NCI-H460 (cell line): ENCODE measurements around the genes LRRC52, ALDH9A1, TADA1 and CREG1.

RAMPAGE:
- cytosol, long total RNA = no peak
- long total RNA = no peak
- nucleus, long total RNA = no peak
These were observed 177.5 kb downstream of the PBX1 start for GRCh38 chr1:164736305-164736964.

DNA sequence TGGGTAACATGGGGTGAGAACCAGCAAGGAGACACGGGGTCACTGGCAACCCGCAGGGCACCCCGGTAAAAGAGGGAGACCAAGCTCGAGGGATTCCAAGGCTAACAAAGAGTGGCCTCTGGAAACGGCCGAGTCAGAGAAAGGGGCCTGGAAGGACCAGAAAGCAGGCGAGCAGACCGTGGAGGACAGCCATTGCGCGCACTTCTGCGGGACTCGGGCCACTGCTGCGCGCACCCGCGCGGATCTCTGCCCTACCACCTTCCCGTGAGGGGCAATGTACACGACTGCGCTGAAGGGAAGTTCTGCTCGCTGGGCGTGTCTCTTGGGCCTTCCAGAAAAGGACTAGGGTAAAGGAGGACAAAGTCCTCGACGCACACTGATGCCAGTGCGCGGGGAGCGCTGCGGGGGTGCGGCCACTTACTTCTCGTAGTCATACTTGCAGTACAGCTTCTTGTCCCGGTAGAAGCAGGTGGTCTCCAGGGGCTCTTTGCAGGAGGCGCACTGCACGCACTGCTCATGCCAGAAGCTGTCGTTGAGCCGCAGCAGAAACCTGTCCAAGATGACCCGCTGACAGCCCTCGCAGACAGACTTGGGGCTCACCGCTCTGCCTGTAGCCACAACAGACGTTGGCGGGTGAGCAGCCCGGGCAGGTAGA, 3.7 kb downstream of the LMX1A start:
RAMPAGE:
- cytosol, long total RNA = no peak
- long total RNA = no peak
- nucleus, long total RNA = no peak

GRCh38 chr1:165543713-165544536, at the start of gene LRRC52:
Gene LRRC52, plus strand, starts transcription at chr1:165544000.
RAMPAGE:
- cytosol, long total RNA = no peak
- long total RNA = no peak
- nucleus, long total RNA = no peak

GRCh38 chr1:165634539-165635105, 3.6 kb downstream of the MGST3 start:
RAMPAGE:
- cytosol, long total RNA = no peak
- long total RNA = no peak
- nucleus, long total RNA = no peak

RAMPAGE:
- cytosol, long total RNA = no peak
- long total RNA = no peak
- nucleus, long total RNA = no peak
These were observed 6.4 kb downstream of the MGST3 start for GRCh38 chr1:165637370-165637924.

DNA sequence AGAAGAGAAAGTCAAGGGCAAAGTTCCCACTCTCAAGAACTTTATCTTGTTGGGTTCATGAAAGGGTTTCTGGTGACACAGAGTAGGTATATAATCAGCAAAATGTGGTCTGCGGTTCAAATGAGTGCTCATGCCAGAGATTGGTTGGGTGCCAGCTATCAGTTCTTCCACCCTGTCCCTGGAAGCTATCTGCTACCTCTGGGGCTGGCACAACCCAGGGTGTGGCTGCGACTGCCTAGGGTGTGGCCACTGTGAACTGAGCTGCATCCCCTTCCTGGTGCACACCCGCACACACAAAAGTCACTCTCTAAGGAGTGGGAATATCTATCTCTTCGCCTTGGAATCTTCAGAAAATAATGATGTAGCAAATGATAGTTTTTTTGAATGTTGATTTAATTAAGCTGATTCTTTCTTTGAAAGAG, 15.0 kb downstream of the MGST3 start:
RAMPAGE:
- cytosol, long total RNA = no peak
- long total RNA = no peak
- nucleus, long total RNA = no peak

RAMPAGE:
- cytosol, long total RNA = start-site peak on the minus strand at chr1:165698512-165698599, 519 and 365 reads in 2 replicates
- long total RNA = start-site peak on the minus strand at chr1:165698548-165698599, 74 and 509 reads in 2 replicates
- nucleus, long total RNA = start-site peak on the minus strand at chr1:165698500-165698592, 393 and 79 reads in 2 replicates
These were observed at the start of gene ALDH9A1 for GRCh38 chr1:165697858-165698989. Gene ALDH9A1, minus strand, starts transcription at chr1:165698562.

DNA sequence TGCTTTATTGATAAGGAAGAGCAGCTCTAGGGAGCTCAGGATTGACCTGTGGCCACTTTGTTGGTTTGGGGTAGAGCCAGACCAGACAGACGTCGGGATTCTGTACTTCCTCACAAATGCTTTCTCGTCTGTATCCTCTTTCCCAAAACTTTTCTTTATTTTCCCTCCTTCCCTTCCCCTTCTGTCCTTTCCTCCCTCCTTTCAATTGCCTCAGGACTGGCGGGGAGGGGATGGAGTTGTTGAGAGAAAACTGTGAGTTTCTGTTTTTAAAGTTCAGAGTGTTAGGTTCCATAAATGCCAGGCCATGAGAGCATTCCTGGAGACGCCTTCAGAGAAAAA, 68.1 kb downstream of the UCK2 start:
RAMPAGE:
- cytosol, long total RNA = no peak
- long total RNA = no peak
- nucleus, long total RNA = no peak

GRCh38 chr1:165903620-165904222, 76.3 kb downstream of the UCK2 start:
RAMPAGE:
- cytosol, long total RNA = no peak
- long total RNA = no peak
- nucleus, long total RNA = no peak

GRCh38 chr1:166876141-166876793, at the start of gene TADA1:
Gene TADA1, minus strand, starts transcription at chr1:166876264.
RAMPAGE:
- cytosol, long total RNA = start-site peak on the minus strand at chr1:166876239-166876248, 26 and 34 reads in 2 replicates
- long total RNA = start-site peak on the minus strand at chr1:166876239-166876268, 69 and 86 reads in 2 replicates
- nucleus, long total RNA = no peak

GRCh38 chr1:166947438-166948109, 27.8 kb downstream of the ILDR2 start:
RAMPAGE:
- cytosol, long total RNA = no peak
- long total RNA = no peak
- nucleus, long total RNA = no peak

DNA sequence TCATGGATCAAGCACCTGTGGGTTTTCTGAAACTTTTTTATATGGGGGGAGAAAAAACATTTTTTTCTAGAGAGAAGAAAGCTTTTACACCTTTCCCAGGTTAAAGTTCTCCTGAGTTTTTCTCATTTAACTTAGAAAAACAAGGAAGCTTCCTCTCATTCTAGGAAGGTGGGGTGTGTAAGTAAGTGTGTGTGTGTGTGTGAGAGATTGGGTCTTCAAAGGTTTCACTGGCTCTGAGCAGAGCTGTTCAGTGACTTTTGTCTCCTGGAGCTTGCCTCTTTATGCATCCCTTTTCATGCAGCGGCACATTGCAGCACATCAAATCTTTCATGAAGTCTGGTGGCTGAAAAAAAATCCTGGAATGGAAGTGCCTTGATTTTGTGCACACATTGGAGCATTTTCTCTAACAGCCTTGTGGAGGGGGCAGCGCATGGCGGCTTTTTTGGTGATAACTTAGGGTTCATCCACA, 3.4 kb downstream of the GPA33 start:
RAMPAGE:
- cytosol, long total RNA = no peak
- long total RNA = no peak
- nucleus, long total RNA = no peak

DNA sequence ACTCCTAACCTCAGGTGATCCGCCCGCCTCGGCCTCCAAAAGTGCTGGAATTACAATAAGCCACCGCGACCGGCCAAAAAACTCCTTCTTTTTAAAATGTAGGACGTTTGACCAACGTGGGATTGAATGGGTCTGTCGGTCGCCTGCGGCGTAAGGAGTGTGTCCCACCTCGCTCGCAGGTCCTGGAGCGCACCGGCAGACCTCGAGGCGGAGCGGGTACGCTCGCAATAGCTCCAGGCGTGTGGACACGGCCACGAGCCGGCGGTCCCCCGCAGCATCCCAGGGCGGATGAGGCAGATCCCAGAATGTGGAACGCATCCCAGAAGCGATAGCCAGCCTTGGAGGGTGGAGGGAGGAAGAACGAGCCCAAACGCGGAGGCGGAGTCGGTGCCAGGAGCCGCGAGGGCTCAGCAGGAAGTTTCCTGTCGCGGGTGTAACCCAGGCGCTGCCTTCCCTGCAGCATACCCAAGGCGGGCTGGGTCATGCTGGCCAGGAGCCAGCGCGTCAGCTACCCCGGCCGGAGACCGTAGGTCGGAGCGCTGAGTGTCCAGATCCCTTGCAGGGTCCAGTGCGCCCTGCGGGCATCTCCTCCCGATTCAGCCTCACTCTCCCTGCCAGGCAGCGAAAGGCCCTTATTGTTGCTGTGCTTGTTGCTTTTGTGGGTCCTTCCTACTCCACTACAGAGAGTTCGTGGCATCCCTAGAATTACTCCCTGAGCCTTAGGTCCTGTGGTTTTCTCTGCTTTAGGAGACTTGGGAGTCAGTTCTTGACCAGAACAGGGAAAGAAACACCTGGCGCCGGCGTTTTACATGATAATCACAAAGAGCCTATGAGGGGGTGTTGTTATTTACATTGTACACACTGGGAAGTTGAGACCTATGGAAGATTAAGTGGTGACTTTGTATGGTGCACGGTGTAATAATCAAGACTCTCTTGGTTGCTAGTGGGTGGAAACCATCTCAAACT, 27.6 kb downstream of the STYXL2 start:
RAMPAGE:
- cytosol, long total RNA = no peak
- long total RNA = no peak
- nucleus, long total RNA = no peak

GRCh38 chr1:167328774-167329578, 108.3 kb downstream of the POU2F1 start:
RAMPAGE:
- cytosol, long total RNA = no peak
- long total RNA = no peak
- nucleus, long total RNA = no peak

RAMPAGE:
- cytosol, long total RNA = no peak
- long total RNA = no peak
- nucleus, long total RNA = no peak
These were observed 136.4 kb downstream of the CD247 start for GRCh38 chr1:167381862-167382452.

DNA sequence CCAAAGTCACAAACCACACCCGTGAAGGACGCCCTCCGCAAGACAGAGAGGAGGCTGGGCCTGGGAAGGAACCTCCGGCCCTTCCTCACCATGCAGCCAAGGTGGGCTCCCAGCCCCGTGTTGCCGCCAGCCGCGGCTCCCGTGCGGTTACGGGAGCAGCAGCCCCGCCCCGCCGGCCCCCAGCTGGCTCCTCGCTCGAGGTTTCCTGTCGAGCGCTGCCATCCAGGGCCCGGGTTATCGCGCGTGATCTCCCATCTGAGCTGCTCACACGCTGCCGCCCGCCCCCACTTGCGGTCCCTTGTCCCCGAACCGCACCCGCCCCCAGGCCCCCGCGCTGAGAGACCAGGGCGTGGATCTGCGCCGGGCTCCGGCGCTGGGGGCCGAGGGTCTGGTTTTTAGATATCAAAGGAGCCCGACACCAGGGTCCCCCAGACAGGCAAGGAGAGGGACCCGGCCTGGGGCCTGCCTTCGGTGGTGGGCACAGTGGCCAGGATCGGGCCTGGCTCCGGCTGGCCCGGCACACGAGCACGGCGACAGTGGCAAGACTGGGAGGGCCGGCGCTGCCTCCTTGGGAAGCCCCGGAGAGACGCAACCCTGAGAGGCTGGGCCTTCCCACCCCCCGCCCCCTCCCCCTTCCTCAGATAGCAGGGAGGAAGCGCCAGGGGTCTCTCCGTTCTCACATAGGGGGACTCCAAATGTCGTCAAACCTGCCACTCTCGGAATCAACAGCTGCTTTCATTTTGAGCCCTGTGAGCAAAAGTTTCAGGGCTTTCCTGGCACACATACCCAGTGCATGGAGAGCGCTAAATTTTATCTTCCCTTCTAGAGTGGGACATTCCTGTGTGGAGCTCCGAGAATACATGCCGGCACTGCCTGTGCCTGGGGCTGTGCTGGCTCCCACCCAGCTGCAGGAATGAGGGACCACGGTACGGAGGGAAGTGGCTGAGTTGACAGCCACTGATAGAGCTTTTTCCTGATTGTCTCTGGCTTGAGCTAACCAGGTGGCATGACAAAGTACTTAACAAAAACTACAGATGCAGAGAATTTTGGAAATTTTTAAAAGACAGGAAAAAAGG, 62.6 kb downstream of the CD247 start:
RAMPAGE:
- cytosol, long total RNA = no peak
- long total RNA = no peak
- nucleus, long total RNA = no peak

DNA sequence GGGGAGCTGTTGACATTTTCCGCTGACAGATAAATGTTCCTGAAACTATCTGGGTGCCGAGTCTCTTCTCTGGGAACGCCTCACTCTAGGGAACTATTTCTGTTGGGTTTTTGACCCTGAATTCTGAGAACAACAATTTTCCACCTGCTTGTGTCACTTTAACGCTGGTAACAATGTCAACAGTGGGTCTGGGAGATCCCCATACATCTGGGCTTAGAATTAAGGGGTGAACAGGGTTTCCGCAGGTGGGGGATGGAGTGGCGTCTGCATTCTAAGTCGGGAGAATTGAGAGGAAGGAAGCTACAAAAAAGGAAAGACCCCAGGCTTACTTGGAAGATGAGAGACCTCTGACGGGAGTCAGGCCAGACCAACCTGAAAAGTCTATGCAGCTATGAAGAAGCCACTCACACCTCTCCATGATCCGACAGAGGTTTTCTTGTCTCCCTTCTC, 8.7 kb downstream of the CD247 start:
RAMPAGE:
- cytosol, long total RNA = no peak
- long total RNA = no peak
- nucleus, long total RNA = no peak

DNA sequence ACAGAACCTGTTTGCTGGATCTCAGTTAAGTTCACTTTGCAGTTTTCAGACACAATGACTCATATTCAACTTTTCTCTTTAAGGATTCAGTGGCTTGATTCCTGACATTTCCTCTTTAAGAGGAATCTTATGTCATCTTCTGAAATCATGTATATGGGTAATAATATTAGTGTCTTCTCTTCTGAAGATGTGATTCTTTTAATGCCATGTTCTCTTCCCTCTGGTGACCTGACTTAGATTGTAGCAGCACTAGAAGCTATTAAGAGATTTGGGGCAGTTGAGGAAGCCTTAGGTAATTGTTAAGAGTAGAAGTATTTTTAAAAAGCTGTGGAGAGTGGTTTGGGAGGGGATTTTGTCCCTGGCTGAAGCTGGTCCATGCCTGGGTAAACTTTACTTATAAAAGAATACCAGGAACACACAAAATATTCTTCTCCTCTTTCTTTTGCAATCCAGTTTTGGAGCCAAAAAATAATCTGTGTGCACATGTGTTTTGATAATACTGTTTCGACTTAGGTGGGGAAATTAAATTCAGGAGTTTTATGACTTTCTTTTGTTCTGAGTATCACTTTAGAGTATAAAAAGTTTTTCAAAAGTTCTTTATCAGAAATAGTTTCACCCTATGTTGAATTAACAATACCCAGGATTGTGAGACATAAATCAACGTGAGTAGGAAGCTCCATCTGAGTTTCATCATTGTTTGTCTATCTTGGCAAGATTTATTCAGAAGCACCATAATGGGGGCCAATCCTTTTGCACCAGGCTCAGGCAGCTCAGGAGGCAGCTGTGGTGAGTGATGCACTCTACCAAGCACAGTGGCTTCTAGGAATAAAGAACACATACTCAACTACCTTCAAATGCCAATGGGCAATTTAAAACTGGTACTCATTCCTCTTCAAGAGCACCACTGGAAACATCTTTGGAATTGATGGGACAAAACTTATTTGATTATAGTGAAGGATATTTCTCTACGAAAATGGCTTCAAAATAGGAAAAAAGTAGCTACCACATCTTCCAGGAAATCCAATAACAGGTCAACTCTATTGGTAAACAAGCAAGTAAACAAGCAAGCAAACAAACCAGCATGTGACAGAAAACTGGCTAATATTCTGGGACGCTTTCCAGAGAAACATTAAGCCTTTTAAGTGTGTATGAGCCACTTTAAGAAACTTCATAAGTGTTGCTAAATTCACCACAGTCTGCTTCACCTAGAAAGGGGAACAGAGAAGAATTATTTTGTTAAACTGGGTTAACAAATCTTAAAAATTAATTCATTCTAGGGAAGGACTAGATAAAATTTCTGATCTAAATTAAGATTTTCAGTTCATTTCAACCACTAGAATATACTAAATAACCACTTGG, 12.0 kb downstream of the CREG1 start:
RAMPAGE:
- cytosol, long total RNA = no peak
- long total RNA = no peak
- nucleus, long total RNA = start-site peak on the minus strand centred at position 642 of the sequence, 133 bp wide, 28 and 6 reads in 2 replicates

DNA sequence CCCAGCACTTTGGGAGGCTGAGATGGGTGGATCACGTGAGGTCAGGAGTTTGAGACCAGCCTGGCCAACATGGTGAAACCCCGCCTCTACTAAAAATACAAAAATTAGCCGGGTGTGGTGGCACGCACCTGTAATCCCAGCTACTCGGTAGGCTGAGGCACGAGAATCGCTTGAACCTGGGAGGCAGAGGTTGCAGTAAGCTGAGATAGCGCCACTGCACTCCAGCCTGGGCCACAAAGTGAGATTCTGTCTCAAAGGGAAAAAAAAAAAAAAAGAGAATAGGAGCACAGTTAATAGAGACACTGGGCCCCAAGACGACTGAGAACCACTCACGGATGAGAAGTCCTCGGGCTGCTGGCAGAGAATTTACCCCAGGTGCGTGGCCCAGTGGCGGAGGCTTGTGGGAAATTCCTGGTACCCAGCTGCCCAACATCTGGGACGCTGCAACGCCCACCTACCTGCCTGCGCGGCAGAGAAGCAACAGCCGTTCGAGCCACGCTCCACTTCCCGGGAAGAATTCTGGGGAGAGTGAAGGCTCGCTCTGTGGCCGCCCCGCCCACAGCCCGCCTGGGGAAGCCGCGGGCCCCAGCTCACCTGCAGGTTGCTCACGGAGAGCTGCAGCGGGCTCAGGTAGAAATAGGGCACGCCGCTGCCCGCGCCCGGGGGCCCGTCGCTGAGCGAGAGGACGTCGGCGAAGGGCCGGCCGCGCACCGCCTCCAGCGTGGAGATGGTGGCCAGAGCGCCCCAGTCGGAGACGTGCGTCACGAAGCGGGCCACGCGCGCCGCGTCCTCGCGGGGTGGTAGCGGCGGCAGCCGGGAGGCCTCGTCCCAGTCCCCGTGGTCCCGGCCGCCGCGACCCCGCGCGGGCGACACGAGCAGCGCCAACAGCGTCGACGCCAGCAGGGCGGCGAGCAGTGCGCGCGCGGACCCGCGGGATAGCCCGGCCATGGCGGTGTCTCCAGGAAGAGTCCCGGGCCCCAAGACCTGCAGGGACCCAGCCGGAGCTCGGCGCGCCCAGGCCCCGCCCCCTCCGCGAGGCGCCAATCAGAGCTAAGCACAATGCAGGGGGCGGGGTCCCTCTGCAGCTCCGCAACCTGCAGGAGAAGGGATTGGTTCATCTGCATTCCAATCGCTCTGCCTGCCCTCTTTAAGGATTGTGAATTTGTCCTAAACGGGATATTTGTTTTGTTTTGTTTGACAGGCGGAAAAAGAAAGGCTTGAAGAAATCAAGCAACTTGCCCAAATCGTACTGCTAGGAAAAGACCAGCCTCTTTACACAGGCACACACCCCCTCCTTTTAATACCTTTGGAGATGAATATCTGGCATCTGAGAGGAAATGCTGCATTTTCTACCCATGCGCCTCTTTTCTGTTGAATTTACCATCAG, at the start of gene CREG1:
CREG1 (minus strand) TSS at position 969 of the 1,387 bp plus-strand sequence.
RAMPAGE:
- cytosol, long total RNA = no peak
- long total RNA = no peak
- nucleus, long total RNA = no peak

DNA sequence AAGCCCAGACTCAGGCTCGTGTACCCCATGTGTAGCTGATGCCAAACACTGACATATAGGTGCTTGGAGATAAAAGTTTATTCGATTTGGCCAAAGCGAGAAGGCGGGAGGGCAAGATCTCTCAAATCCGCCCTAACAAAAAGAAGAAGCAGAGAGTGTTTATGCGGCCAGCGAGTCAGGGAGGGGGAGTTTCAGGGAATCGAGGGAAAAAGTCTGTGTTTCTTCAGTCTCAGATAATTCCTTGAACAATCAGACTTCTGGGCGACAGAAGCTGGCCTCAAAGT, 594 bp upstream of the CREG1 start:
RAMPAGE:
- cytosol, long total RNA = no peak
- long total RNA = no peak
- nucleus, long total RNA = no peak